Osteocyte (in vitro differentiated cells): Measurements from ENCODE around the genes SIGLEC15 and KATNAL2.

GRCh38 chr18:45825479-45825943 is at the start of gene SIGLEC15:
TSS of gene SIGLEC15 (plus strand) at chr18:45825675.
- PRO-cap: no peak

DNA sequence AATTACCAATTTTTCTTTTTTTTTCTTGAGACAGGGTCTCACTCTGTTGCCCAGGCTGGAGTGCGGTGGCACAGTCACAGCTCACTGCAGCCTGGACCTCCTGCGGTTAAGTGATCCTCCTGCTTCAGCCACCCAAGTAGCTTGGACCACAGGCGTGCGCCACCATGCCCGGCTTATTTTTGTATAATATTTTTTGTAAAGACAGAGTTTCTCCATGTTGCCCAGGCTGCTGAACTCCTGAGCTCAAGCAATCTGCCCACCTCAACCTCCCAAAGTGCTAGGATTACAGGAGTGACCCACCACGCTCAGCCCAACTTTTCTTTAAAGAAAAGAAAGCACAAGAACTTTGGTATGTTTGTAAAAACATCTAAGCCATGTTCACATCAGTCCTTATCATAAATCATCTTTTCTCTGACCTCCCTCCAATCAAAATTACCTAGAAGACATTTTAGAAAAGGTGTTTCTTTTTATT is 70.6 kb downstream of the EPG5 start:
- PRO-cap: no peak

DNA sequence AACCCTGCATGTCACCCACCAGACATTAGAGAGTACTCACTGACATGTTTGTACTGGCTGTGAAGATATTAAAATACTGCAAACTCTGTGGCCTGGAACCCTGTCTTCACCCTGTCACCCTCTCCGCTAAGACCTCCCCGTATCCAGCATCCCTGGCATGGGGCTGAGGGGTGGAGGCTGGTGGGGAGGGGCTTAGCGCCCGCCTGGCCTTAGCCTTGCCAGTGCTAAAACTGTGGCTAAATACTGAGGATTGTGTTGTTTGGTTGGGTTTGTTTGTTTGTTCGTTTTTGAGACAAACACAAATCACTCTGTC is 1.9 kb downstream of the PSTPIP2 start:
- PRO-cap: no peak

GRCh38 chr18:46097376-46097915 is 650 bp downstream of the ATP5F1A start:
- PRO-cap: no peak

DNA sequence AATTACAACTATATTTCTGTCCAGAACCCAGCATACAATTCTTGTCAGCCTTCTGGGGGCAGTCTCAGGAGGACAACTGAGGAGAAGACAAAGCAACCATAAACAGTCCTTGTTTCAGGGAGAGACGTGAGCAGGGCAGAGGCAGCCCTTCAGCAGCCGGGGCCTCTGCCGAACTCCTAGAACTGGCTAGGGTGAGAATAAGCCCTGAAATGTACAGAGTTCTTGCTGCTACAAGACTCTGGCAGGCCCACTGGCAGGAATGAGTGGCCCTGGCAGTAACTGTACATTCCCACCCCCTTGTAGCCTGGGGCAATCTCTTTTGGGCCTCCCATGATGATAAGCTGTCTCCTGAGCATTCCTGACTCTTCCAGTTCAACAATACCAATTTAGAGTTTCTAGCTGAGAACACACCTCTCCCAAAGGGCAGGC is 15.4 kb upstream of the C18orf25 start:
- PRO-cap: no peak

DNA sequence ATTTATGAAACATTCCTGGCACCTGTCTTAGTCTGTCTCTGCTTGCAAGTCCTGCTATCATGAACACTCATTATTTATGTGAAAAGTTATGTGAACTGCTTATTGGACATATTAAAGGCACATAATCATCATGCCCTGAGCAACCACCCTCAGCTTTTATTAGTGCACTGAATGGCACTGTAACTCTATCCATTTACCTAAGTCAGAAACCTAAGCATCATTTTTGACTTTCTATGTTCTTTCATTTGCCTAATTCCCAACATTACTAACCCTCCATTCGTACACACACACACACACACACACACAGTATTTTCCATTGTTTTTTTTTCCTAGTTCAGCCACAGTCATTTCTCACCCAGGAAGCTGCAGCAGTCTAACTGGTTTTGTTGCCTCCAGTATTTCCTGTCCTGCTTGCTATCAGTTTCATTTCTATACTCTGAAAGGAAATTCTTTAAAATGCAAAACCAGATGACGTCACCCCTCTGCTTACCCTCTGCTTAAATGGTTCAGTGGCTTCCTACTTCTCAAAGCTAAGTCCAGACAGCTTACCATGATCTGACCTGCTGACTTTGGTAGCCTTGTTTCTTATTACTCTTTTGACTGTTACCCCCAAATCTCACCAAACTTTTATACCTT is 76.5 kb downstream of the C18orf25 start:
- PRO-cap: no peak

GRCh38 chr18:46711339-46711949 is 45.4 kb downstream of the ST8SIA5 start:
- PRO-cap: no peak

DNA sequence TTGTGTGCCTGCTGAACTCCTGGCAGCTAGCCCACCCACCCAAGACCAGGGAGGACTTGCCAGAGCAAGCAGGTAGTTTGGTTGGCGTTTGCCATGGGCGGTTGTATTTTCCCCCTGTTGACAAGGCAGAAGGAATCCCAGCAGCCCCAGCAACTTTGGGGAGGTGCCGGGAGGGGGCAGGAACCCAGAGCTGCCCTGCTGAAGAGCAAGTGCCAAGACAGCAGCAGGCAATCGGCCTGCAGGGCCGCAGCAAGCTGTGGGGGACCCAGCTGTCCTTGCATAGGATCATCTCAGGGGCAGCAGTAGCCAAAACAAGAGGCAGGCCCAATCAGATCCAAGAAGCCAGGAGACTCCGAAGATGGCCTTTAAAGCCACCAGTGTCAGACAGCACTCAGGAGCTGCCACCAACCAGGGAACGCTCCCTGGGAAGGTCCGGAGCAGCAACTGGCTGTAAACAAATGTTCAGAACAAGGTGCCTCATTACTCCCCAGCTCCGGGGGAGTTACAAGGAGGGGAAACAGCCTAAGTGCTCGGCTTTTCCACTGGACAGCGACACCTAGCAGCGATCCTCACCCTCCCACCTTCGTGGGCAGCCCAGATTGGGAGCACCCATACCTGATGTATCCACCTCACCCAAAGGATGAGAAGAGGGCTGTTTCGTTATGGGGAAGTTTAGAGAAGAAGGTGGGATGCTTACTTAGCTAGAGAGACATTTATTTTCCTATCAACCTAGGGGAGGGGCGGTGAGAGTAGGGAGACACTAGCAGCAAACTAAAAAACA is 2.0 kb downstream of the ST8SIA5 start:
- PRO-cap: no peak

DNA sequence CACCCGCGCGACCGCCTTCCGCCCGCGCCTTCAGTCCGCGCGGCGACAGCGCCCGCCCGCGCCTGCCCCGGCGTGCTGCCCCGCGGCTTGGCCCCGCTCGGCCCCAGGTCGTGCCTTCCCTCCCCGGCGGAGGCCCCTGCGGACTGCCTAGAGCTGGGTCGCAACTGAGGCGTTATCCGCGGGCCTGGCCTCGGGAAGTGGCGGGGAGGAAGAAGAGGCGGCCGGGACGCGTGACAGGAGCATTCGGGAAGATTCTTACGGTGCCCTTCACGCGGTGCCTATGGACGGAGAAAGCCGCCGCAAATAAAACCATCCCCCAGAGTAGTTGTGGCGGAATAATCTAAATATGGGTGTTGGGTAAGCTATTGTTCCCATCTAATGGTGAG is at the start of gene KATNAL2:
Gene KATNAL2, plus strand, starts transcription at position 33 of the 386 bp plus-strand sequence.
- PRO-cap: bidirectional peak, plus-strand start at position 33 of the sequence, minus-strand start outside the sequence

GRCh38 chr18:47033379-47033760 is 2.1 kb downstream of the ELOA2 start:
- PRO-cap: no peak

DNA sequence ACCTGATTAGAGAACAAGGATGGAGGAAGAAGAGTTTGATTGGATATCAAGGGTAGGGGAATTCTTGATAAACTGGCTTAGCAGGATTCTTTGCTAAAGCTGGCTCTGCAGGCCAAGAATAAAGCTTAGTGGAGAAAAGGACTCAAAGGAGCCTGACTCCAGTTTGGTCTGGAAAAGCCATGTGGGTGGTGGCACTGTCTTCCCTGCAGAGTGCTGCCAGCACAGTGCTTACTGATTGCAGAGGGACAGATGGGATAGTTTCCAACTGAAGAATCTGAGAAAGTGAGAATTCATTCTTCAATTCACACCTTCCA is 334.6 kb downstream of the SMAD2 start:
- PRO-cap: no peak

DNA sequence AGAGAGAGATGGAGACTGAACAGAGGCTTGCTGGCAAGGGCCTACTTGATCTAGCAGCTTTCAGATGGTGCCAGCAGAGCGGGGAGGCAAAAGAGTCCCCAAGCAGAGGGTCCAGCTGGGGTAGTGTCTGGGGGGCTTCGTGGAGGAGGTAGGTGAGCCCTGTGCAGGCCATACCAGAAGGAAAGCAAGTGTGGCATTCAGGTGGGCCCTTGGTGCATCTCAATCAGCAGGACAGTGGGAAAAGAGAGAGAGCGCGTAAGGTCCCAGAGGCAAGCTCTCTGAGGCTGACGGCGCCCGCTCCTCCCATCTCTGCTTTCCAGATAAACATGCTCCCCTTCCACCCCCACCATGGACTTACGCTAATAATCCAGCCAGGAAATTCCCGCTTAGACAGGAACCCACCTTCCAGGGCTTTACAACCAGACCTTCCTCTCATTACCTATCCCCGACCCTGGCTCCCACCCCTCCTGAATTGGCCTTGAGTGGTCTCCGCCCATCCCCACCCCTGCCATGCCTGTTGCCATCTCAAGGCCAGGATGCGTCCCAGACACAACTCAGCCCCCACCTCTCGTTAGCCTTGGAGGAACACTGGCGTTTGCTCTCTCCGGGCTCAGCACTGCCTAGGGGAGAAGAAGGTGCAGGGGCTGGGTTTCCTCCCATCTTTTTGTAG is 131.2 kb downstream of the SMAD2 start:
- PRO-cap: no peak

- PRO-cap: no peak
These were observed 46.7 kb downstream of the SMAD2 start for GRCh38 chr18:47883665-47884160.

GRCh38 chr18:47929658-47930127 is 766 bp downstream of the SMAD2 start:
- PRO-cap: unidirectional peak, plus-strand start at chr18:47930084

- PRO-cap: no peak
These were observed 153.5 kb upstream of the SMAD2 start for GRCh38 chr18:48084003-48084364.

DNA sequence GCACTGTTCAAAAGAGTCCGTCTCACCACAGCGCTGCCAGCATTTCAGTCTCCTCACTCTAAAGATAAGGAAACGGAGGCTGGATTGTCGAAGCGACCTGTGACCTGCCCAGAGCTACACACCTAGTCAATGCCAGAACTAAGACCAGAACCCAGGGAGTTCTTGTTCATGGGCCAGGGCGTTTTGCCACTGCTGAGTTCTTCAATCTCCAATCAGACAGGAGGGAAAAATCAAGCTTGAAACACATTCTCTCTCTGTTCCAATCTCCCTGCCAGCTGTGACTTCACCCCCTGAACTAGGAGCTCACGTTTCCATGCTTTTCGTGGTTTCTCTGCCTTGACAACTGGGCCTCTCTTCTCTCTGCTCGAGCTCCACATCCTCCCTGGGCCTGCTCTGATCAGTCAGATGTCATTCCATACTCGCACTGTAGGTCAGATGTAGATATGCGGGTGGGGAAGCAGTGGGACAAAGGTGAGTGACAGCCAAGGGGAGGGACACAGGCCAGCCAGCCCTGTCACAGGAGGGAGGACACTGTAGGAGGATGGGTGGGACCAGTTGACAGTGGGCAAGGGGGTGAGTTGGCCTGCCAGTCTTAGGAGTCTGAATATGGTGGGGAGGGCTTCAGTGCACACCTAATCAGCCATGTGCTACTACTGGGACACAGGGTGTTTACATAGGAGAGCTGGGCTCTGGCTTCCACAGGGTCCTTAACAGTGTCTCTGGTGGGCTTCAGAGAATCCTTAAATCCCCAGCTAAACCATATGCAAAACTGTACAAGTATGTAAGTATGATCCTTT is 221.2 kb upstream of the SMAD2 start:
- PRO-cap: no peak

DNA sequence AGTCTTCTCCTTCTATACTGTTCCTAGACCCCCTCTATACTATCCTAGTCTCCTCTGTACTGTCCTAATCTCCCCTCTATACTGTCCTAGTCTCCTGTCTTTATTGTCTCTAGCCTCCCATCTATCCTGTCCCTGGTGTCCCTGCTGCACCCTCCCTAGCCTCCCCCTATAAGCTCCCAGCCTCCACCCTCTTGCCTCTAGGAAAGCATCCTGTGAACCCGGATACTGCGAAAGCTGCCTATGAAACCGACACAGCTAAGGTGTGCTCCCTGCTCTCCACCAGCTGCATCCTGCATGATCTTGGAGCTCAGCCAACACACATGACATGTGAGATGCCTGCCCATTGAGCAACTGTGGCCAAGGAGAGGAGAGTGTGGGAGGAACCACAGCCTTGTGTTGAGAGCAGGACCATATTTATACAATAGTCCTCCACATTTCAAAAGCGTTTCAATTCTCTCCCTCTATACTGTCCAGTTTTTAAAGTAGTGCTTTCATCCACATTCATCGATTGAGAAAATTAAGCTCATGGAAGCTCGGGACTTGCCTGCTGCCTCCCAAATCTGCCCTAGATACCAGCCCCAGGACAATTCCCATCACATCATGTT is 187.0 kb downstream of the ZBTB7C start:
- PRO-cap: no peak

- PRO-cap: no peak
These were observed 490 bp downstream of the ZBTB7C start for GRCh38 chr18:48408739-48409047.

- PRO-cap: no peak
These were observed 43.7 kb upstream of the ZBTB7C start for GRCh38 chr18:48452755-48453361.

- PRO-cap: no peak
These were observed 37.1 kb downstream of the CTIF start for GRCh38 chr18:48575460-48576755.